Glomerular endothelial cell (primary cell): ENCODE data around the genes SFN, SYTL1 and WASF2.

- RAMPAGE, long total RNA: no peak
These were observed 12.4 kb downstream of the ZDHHC18 start for GRCh38 chr1:26838796-26839315.

DNA sequence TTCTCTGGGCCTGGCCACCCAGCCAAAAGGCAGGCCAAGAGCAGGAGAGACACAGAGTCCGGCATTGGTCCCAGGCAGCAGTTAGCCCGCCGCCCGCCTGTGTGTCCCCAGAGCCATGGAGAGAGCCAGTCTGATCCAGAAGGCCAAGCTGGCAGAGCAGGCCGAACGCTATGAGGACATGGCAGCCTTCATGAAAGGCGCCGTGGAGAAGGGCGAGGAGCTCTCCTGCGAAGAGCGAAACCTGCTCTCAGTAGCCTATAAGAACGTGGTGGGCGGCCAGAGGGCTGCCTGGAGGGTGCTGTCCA lies at the start of gene SFN:
SFN (plus strand) TSS at position 52 of the 305 bp plus-strand sequence.
- RAMPAGE, long total RNA: no peak

DNA sequence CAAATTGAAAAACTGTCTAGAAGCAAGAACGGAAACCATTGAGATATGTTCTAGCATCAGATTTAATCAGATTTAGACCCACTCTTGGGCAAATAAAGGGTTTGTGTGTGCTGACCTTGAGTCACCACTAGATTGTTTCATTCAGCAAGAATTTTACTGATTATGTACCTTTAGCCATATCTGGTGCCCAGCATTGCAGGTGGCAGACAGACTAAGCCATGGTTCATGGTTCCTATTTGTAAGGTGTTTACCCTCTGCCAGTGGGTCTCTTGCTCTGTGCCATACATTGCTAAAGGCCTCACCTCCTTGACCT lies 1.4 kb downstream of the NUDC start:
- RAMPAGE, long total RNA: no peak

GRCh38 chr1:27000634-27001263 lies 7.3 kb downstream of the TRNP1 start:
- RAMPAGE, long total RNA: no peak

GRCh38 chr1:27099013-27100218 lies 55.5 kb downstream of the SLC9A1 start:
- RAMPAGE, long total RNA: no peak

DNA sequence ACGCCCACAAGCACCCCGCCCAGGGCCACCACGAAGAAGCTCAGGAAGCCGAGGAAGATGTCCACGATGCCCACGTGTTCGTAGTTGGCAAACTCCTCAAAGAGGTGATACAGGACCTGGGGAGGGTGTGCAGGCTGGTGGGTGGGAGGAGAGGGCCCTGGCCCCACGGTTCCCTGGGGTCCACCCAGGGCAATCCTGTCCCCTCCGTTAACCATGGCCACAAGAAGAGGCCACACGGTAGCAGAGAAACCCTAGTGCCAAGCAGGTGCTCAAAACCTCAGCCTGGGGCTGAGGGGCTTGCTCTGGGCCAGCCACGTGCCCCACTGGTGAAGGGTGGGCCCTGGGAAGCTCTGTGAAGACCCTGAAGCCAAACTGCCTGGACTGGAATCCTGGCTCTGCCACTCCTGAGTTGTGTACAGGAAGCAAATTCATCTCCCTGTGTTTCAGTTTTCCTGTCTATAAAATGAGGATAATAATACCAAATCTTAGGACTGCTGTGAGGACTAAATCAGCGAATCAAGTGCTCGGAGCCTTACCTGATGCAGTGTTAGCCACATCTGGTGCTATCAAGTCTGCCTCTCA lies 45.2 kb downstream of the SLC9A1 start:
- RAMPAGE, long total RNA: no peak

- RAMPAGE, long total RNA: no peak
These were observed 1.3 kb downstream of the WDTC1 start for GRCh38 chr1:27235764-27236193.

DNA sequence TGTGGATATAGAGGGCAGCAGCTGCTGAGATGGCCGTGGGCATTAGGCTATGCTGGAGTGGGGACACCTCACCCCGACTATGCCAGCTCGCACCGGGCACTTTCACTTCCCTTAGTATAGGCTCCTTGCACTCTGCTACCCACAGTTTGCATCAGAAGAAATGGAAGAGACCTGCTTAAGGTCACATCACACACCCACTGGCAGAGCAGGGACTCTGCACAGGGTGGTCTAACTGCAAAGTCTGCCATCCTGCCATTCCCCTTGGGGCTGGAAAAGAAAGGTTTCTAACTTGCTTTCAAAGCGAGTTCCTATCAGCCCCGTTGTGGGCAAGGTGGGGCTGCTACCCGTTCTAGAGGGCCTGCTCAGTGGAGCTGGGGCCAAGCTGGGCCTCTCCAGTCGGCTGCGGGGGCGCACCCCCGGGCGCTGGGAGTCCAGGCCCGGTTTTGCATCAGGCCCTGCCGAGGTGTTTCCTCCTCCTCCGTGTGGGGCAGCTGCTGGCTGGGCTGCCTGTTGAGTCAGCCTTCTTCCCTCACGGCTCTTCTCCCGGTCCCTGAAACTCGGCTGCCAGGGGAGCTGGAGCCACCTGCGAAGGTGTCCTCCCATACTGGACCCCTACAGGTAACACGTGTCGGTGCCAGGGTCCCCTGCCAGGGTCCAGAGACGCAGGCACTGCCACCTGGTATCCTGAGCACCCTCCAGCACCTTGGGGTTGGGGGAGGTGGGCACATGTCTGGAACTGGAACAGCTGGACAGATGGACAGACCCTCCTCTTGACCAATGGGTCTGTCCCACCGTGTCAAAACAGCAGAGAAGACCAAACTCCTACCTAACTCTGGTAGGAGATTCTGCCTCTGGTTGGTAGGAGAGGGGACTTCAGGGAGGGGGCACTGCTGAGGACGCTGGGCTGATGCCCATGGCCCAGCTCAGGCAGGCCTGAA lies at the start of gene SYTL1:
SYTL1 (plus strand) TSS at position 490 of the 938 bp plus-strand sequence.
- RAMPAGE, long total RNA: start-site peak on the plus strand centred at position 527 of the sequence, 29 bp wide, 5 and 14 reads in 2 replicates

- RAMPAGE, long total RNA: no peak
These were observed 5.4 kb downstream of the GPR3 start for GRCh38 chr1:27397732-27398222.

DNA sequence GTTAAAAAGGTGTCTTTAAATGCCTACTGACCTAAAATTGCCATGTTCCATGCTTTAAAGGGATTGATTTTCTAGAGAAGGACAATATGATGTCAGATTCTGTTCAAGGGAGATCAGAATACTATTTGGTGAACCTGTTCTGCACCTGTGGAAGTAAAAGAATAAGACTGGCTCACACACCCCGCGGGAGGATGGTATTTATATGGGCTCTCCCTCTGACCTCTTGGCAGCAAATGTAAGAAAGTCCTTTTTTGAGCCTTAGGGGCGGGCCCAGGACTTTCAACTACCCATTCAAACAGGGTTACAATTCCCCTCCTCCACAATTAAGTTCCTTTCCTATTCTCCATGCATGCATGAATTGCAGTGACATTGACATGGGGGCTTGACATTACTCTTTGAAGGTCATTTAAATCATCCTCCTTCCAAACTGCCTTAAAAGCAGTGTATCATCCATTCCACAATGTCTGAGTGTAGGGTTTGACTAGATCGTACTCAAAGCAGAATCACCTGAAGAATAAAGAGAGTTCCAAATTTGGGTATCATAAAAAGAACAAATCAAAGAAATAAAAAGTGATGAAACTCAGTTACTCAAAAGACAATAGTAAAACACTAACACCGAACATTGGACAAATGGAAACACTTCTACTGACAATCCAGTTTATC lies 42.0 kb downstream of the WASF2 start:
- RAMPAGE, long total RNA: no peak

- RAMPAGE, long total RNA: start-site peak on the minus strand at chr1:27490035-27490165, 1,682 and 1,086 reads in 2 replicates
These were observed at the start of gene WASF2 for GRCh38 chr1:27489397-27490449. Gene WASF2 (minus strand): TSS chr1:27490167.

DNA sequence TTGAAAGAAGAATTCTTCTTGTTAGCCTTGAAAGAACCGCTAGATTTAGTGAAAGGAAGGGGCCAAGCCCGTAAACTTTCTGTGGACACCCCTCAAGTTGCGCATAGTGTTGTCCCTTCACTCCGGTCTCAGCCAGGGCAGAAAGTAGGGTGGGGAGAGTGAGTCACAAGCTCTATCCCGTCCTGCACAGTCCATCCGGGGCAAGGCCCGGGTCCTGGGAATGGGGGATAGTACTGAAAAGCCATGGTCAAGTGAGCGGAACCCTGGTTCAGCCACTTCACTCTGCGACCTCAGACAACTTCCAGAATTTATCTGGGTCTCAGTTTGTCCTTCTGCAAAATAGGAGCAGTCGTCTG lies 461 bp upstream of the WASF2 start:
- RAMPAGE, long total RNA: no peak

DNA sequence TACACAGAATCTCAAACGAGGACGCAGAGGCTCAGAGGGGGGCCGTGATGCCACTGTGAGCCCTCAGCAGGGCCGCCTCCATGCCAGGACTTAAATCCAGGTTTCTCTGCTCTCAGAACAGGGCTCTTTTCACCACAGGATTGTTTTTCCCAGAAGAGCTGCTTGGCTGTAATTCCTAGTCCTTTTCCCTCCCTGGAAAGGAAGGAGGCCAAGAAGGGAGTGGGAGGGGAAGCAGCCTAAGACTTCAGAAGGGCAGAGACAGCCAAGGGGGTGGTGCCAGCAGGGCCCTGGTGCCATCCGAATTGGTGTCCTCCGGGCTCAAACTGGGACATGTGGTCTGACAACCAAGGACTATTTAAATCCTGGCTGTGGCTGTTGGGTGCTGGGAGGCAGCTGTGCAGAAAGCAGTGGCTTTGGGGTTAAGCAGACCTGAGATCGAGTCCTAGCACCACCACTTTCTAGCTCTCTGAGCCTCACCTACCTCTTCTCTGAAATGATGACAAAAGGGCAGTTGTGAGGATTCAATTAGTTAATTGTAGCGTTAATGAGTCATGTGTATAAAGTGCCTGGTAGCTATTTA lies 2.4 kb upstream of the WASF2 start:
- RAMPAGE, long total RNA: no peak

GRCh38 chr1:27504169-27505720 lies 14.8 kb upstream of the WASF2 start:
- RAMPAGE, long total RNA: no peak

GRCh38 chr1:27517330-27517677 lies 27.3 kb upstream of the WASF2 start:
- RAMPAGE, long total RNA: no peak

- RAMPAGE, long total RNA: no peak
These were observed 29.5 kb upstream of the WASF2 start for GRCh38 chr1:27519197-27520098.

GRCh38 chr1:27551167-27551937 lies 52.6 kb downstream of the AHDC1 start:
- RAMPAGE, long total RNA: no peak

- RAMPAGE, long total RNA: no peak
These were observed 32.4 kb downstream of the AHDC1 start for GRCh38 chr1:27571353-27572166.

GRCh38 chr1:27580495-27580989 lies 23.4 kb downstream of the AHDC1 start:
- RAMPAGE, long total RNA: no peak

GRCh38 chr1:27624508-27625641 lies 10.1 kb downstream of the FGR start:
- RAMPAGE, long total RNA: no peak